Cerebral cortex (tissue), 2 donors: ENCODE results near the genes POLR2F and PLA2G6.

- PRO-cap, 2 experiments: no peak in any of the 2 experiments
Observed at GRCh38 chr22:37806063-37806800, 1.2 kb downstream of the H1-0 start.

DNA sequence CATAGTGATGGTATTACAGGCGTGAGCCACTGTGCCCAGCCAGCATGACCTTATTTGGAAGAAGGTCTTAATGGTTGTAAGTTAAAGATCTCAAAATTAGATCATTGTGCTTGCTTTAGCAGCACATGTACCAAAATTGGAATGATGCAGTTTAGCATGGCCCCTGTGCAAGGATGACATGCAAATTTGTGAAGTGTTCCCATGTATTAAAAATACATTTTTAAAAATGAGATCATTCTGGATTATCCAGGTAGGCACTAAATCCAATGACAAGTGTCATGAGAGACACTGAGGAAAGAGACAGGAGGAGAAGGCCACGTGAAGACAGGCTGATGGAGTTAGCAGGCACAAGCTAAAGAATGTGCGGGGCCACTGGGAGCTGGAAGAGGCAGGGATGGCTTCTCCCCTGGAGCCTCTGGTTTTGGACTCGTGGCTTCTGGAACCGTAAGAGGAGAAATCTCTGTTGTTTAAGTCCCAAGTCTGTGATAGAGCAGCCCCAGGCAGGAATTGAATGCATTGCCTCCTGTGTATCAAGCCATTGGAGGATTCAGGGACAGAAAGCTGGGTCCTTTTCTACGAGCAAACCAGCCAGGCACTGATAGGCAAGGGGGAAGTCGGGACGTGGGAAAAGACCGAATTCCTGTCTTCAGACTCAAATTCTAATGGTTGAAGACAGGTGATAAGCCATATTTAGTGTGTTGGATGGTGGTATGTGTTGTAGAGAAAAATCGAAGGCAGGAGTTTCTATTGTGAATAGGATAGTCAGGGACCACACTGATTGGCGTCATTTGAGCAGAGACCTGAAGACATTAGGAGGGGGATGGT lies 14.6 kb upstream of the MICALL1 start:
- PRO-cap, 2 experiments: no peak in any of the 2 experiments

GRCh38 chr22:37953113-37954214 lies at the start of gene POLR2F:
Gene POLR2F (plus strand): TSS chr22:37953699.
- PRO-cap, 2 experiments: peak in 1 of 2 experiments; most common plus-strand start chr22:37953678 (in 1); most common minus-strand start chr22:37953601 (in 1)

- PRO-cap, 2 experiments: peak in 1 of 2 experiments; most common plus-strand start chr22:37980016 (in 1)
Observed at GRCh38 chr22:37979613-37980395, 4.6 kb downstream of the SOX10 start.

DNA sequence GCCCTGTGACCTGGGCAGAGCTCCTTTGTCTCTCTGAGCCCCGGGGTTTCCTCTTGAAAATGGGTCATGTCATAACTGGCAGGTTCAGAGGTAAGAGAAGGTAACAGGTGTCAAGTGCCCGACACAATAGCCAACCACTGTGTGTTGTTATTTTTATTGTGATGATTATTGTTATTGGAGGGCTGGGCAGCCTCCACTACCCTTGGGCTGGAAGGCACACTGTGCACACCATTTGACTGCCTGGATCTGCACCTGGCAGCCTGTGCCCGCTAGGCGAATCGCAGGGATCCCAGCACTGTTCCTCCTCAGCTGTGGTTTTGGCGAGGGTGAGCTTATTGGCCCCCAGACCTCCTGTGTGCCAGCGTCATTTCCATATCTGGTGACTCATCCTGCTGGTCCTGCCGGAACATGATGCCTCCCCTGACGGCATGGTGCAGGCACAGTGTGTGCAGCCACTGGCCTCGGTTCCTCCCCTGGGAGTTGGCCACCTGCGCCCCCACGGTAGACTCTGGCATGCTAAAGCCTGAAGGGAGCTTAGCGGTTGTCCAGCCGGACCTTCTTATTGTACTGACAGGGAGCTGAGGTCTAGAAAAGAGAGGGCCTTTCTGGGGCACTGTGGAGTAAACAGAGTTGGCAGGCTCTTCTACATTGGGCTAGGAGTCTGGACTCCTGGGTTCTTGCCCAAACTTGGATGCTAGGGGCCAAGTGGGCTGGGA lies 15.5 kb upstream of the SOX10 start:
- PRO-cap, 2 experiments: peak in 1 of 2 experiments; most common plus-strand start position 423 of the sequence (in 1); most common minus-strand start position 319 of the sequence (in 1)

- PRO-cap, 2 experiments: no peak in any of the 2 experiments
Observed at GRCh38 chr22:38167823-38168522, 13.7 kb downstream of the PLA2G6 start.

GRCh38 chr22:38181563-38182341 lies at the start of gene PLA2G6:
Gene PLA2G6 (minus strand): TSS chr22:38181830.
- PRO-cap, 2 experiments: peak in 1 of 2 experiments; most common plus-strand start chr22:38182075 (in 1); most common minus-strand start chr22:38181795 (in 1)

DNA sequence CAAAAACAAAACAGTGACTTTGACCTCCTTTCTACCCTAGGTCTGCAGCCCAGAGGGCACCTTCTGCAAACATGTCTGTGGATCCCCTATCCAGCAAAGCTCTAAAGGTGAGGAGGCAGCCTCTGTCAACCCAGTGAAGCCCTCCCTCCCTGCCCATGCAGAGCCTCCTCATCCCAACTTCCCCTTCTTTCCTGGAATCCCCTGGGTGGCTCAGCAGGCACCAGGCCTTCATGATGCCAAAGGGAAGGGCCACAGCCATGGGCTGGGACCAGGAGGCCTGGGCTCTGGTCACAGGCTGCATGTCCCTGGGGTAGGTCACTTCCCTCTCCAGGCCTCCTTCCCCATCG lies 12.0 kb downstream of the MAFF start:
- PRO-cap, 2 experiments: no peak in any of the 2 experiments

GRCh38 chr22:38348140-38348933 lies 31.1 kb upstream of the CSNK1E start:
- PRO-cap, 2 experiments: no peak in any of the 2 experiments

DNA sequence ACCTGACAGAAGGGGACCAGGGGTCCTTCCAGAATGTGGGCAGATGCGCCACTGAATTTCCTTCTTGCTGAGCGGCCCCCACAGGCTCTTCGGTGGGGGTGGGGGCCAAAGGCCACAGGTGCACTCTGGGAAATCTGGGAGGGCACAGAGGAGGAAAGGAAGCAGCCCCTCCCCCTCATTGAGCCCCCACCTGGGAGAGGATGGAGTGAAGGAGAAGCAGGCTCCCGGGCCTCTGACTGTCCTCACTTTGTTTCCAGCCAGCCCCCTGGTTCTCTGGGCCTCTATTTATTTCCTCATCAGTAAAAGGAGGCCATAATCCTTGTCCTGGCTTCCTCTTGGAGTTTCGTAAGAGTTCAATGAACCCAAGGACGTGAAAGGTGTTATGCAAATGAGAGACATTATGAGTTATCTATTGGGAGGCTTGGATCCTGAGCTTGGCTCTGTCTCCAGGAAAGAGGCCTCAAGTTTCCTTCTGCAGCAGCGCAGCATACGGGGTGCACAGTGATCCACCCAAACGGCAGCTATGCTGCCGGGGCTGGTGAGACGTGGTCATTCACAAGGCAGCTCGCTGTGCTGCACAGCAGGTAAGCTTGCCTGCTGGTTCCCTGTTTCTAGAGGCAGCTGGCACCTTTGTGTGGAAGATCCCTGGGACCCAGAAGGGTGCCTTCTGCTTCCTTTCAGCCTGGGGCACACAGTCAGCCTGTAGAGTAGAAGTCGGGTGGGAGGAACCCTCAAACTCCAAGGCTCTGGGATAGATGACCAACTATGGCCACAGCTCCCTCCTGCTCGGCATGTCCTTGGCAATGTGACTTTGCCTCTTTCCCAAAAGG lies 30.9 kb downstream of the KCNJ4 start:
- PRO-cap, 2 experiments: no peak in any of the 2 experiments

DNA sequence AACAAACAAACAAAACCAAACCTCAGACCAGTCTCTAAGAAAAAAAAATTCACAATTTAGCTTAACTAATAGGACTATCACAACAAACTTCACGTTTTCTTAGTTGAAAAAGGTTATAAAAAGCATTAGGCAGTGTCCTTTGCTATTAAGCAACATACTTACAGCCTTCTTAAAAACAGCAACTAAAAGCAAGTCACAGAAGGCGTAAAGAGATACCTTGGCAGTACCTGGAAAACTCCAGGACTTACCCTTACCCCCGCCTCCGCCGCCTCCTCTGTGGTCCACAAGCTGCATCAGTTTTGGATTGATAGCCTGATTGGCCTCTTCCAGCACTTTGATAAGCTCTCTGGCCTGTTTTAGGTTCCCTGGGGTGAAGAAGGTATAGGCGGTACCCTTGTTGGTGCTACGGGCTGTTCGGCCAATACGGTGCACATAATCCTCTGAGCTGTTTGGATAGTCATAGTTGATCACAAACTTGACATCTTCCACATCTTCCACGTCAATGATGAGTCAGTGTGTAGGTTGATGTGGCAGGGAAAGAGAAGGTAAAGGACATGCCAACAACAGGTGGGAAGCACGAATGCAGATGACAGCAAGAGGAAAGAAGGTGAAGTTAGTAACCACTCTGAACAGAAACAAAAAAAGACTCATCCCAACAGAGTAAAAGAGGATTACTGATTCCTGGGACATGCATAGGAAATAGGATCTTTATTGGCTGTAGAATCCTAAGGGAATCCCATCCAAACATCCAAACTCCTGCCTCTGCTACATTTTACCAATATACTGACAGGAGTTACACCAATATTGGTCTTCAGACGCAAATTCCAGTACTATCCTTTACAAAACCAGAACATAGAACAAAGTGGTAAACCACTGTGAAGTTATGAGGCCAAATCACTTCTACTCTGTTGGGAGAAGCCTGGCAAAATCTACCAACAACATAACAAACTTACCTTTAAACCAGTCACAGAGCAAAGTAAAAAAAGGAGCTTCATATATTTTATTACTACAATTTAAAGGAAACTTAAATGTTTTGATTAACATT lies 18.2 kb downstream of the DDX17 start:
- PRO-cap, 2 experiments: no peak in any of the 2 experiments

DNA sequence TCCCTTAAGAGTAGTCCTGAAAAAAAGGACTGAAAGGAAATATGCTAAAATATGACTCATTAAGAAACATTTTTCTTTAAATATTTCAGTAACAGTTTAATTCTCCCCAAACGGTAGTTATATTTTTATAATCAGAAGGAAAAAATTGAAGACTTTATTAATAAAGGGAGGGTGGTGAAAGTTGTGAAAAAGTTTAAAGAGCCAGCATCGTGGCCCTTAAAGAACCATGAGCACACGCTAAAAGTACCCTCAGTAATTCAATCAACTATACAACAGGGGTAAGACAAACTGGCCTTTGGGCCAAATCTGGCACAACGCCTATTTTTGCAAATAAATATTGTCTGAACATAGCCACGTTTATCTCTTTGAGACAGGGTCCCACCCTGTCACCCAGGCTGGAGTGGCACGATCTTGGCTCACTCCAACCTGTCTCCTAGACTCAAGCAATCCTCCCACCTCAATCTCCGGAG lies 13.2 kb downstream of the DDX17 start:
- PRO-cap, 2 experiments: no peak in any of the 2 experiments

DNA sequence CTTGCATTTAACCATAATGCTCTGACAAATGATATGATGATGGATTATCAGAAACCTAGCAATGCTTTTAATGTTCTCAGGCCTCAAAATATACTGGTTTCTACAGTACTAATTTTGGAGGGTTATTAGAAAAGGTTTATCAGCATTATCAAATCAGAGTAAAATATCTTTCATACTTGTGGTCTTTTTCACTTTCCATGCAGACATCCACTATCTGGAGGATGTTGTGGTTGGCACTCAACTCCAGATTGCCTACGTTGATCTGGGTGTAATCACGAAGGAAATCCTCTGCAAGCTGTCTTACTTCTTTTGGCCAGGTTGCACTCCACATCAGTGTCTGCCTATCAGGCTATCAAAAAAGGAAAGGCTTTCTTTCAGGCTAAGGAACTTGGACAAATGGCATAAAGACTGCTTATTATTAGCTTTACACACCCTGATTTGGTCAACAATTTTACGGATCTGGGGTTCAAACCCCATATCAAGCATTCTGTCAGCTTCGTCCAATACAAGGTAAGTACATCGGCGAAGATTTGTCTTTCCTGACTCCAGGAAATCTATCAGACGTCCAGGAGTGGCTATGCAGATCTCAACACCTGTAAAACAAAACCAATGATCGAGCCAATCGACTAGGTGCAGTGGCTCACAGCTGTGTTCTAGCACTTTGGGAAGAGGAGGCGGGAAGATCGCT lies 11.5 kb downstream of the DDX17 start:
- PRO-cap, 2 experiments: no peak in any of the 2 experiments

DNA sequence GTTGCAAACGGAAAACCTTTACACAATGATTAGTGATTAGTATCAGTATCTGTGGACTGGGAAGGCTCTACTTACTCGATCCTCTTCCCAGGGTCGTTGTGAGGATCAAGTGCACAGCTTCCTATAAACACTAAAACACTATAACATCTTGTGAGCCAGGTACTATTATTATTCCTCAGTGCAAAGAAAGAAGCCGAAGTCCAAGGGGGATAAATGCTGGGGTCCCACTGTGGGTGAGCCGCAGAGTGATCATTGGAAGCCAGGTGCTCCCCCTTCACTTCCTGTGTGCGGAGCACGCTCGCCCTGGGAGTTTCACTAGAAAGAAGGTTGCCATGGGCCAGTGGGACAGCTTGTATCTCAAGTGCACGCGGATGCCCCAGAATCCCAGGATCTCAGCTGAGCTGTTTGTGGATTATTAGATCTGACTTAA lies 745 bp downstream of the CBY1 start:
- PRO-cap, 2 experiments: peak in 1 of 2 experiments; most common minus-strand start position 287 of the sequence (in 1)

DNA sequence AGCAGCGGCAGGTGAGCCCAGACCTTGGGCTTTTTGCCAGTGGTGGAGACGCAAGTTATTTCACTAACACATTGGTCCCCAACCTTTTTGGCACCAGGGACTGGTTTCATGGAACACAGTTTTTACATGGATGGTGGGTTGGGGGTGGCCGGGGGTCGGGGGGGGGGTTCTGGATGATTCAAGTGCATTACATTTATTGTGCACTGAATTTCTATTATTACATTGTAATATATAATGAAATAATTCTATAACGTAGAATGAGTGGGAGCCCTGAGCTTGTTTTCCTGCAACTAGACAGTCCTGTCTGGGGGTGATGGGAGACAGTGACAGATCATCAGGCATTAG lies 1.2 kb downstream of the TOMM22 start:
- PRO-cap, 2 experiments: no peak in any of the 2 experiments

DNA sequence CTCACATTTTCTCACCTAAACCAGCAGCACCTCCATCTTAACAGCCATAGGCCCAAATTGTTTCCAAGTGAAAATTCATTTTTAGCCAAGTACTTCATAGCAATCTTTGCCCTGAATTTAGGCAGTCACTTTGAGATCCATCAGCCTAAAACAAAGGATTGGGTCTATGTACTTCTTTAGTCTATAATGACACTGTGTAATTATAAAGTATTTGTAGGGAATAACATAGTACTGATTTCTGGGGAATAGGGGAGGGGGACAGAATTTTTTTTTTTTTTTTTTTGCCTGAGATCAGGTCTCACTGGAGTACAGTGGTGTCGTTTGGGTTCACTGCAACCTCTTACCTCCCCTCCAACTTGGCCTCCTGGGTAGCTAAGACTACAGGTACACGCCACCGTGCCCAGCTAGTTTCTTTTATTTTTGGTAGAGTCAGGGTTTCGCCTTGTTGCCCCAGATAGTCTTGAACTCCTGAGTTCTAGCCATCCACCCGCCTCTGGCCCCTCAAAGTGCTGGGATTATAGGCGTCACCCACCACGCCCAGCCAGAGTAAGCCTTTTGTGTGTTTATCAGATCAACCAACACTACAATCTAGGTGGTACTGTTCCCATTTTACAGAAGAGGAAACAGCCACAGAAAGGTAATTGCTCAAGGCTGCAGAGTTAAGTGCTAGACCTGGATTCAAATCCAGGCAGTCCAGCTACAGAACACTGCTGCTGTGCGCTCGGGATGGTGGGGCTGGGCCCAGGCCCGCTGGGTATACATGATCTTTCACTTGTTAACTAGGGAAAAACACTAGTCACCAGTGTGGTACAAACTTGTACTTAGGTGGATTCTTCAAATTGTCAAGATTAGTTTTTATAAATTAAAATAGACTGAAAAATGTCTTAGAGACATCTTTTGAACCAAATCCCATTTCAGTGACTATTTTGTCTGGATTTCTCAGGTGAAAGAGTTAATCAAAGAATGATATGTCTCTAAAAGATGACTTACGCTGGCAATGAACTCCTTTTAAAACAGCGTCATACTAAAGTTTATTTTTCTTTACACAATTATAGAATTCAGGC lies 3.1 kb downstream of the TOMM22 start:
- PRO-cap, 2 experiments: no peak in any of the 2 experiments

GRCh38 chr22:38728733-38729851 lies 23.3 kb downstream of the GTPBP1 start:
- PRO-cap, 2 experiments: no peak in any of the 2 experiments

GRCh38 chr22:38741886-38742906 lies 13.6 kb downstream of the SUN2 start:
- PRO-cap, 2 experiments: no peak in any of the 2 experiments

DNA sequence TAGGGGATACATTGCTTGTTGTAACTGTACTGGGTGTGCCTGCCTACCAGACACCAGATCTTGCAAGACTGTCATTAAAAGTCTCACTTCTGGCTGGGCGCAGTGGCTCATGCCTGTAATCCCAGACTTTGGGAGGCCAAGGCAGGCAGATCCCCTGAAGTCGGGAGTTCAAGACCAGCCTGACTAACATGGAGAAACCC lies 35.4 kb upstream of the APOBEC3A start:
- PRO-cap, 2 experiments: no peak in any of the 2 experiments

- PRO-cap, 2 experiments: no peak in any of the 2 experiments
Observed at GRCh38 chr22:38941554-38942191, 15.7 kb upstream of the APOBEC3A start.